ReNcell CX (cell line): ENCODE results near the gene TEX9.

DNA sequence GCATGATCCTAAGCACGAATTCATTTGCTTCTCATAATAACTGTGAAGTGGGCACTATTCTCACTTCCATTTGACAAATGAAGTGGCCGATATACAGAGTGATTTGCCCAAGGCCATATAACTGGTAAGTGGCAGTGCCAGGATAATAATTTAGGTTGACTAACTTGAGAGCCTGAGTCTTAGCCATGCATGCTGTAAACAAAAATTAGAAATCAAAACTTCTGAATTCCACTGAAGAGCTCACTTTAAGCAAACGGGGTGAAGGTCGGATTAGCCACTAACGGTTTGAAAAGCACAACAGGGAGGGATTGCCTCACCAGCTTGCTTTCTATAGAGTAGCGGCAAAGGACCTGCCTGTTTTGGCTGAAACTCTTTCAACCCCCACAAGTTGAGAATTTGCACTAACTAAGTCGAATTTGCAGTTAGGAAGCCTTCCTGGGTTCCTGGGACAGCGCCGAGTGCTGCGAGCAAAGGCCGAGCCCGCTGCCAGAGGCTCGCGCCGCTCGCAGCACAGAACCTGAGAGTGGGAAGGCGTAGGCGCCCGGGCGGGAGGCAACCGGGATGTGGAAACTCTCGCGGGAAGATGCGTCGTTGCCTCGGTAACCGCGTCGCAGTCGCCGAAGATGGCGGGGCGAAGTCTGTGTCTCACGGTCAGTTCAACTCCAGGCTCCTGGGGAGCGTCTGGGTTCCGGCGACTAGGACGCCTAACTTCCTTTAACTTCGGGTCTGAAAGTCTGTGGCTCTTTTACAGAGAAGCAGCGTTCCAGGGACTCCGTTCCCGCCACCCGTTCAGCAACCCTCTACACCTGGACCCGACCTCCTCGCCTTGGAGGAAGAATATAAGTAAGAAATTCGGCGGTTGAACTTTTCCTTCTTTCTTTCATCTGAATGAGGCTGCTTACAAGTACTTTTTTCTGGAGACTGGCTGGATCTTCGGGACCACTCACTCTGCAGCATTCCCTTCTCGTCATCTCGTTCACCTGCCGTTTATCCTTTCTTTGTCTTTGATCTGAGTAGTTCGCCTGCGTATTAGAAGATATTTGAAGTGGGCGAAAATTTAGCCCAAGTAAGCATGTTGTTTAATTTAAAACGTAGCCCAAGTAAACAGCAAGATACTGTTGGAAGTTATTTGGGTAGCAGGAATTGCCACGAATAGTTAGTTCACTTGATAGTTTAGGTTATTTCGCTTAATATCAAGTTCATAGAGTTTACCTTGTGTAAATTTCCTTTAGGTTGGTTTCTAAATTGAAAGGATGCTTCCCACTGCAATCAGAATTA is at the start of gene TEX9:
Gene TEX9, plus strand, starts transcription at position 599 of the 1,278 bp plus-strand sequence.
- PRO-cap = bidirectional peak, plus-strand start at position 626 of the sequence, minus-strand start at position 519 of the sequence; unidirectional peak, minus-strand start at position 835 of the sequence

DNA sequence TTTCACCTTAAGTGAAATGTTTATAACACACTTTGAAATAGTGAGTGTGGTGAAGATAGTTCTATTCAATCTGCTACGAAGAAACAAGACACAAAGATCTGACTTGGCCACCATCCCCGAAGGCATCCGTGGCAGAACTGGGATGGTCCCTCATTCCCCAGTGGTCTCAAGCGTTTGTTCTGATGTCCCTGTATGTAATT is 32.2 kb upstream of the TCF12 start:
- PRO-cap = no peak

DNA sequence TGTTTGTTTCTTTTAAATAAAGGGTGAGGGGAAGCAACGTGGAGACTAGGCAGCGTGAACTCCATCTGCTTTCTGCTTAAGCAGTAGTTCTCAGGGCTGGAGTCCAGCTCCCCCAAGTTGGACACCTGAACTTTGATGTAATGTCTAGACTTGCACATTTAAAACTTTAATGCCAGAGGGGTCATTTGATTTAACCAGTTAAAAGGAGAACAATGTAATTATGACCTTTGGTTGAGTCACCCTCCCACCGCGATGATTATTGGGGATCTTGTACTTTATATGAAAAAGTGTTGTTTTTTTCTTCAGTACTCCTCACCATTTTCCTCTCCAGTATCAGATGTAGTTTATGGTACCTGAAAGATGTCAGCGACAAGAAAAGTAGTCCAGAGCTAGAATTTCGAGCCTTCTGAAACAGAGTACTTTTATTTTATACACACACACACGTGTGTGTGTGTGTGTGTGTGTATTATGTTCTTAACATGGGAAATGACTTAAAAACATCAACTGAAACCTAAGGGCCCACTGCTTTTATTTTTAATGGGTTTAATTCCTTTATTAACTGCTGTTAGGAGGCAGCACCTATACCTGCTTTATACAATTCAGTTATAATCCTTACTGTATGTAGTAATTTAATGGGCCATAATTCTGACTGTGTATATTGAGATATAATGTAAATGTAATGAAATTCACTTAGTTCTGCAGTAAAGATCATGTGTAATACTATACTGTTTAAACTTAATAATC is 1.8 kb downstream of the TCF12 start:
- PRO-cap = no peak

DNA sequence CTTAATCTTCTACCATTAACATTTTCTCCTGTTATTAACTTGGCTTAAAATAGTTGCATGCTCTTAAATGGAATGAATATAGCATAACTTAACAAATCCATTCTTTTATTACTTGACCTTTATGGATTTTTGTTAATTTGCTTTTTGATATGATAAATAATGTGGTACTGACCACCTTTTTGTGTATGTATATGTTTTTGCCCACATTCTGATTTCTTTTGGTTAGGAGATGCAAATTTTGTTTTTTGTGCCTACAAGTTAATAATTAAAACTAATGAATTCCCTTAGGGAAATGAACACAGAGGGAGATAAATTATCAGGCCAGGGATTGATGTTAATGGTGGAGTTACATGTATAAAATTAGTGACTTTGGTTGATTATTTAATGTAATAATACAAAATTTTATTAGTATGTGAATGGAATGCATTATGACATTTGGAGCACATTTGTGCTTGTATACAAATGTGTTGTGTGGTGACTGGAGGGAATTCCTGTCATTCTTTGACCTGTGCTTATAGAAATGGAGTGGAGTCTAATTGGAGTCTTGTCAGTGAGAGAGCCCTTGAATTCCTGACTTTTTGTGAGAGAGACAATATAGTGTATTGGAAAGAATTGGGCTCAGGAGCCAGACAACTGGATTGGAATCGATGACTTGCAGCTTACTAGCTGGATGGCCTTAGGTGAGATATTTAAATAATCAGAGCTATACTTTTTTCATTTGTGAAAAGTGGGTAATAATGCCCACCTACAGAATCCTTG is 9.2 kb downstream of the TCF12 start:
- PRO-cap = no peak

GRCh38 chr15:56962839-56963677 is 44.6 kb downstream of the TCF12 start:
- PRO-cap = no peak

DNA sequence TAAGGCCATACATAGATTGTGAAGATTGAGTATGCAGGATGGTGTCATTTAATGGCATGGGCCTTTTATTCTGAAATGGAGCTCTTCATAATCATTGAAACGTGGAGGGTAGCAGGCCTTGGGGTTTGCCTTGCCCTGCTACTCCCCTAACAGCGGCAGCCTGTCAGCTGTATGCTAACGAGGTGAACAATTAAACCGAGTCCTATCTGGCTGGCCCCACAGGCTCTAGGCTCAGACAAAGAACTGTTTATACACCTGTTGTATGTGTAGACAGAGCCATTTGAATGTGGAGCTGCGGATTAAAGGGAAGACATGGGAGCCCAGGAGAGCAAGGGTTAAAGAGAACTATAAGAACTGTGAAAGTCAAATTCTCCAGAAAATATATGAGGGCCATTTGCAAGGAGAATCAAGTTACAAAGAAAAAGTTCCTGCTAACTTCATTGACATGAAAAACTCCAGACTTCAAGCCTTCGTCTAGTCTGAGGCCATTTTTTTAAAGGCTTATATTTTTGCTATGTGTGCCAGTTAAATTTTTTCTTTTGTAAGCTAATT is 116.7 kb upstream of the CGNL1 start:
- PRO-cap = no peak

- PRO-cap = no peak
These were observed 81.1 kb upstream of the MYZAP start for GRCh38 chr15:57510538-57511079.

GRCh38 chr15:57578330-57578783 is 13.3 kb upstream of the MYZAP start:
- PRO-cap = no peak

- PRO-cap = no peak
These were observed 41.8 kb downstream of the MYZAP start for GRCh38 chr15:57633402-57633952.

GRCh38 chr15:58279562-58280001 is 141.4 kb downstream of the AQP9 start:
- PRO-cap = no peak

- PRO-cap = no peak
These were observed 98.8 kb upstream of the LIPC start for GRCh38 chr15:58332973-58333428.

DNA sequence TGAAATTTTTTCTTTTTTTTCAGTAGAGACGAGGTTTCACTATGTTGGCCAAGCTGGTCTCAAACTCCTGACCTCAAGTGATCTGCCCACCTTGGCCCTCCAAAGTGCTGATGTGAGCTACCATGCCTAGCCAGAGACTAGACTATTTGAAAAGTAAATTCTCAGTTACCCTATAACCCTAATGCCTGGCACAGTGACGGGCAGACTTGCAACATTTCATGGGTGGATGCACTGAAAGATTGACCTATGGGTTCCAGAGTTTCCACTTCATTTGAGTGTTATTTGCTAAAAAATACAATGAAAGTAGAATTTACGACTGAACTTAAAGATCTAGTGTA is 45.7 kb upstream of the LIPC start:
- PRO-cap = no peak

GRCh38 chr15:58434229-58434677 is 2.5 kb downstream of the LIPC start:
- PRO-cap = no peak

GRCh38 chr15:58440799-58441469 is 9.1 kb downstream of the LIPC start:
- PRO-cap = no peak

- PRO-cap = no peak
These were observed 86.0 kb downstream of the LIPC start for GRCh38 chr15:58517449-58518552.

DNA sequence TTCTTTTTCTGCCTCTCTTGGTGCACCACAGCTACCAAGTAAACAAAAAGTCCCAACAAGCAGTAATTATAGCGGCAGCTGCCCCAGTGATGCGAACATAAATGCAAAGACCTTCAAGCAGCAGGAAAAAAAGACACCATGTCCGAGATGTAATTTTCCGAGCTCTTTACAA is 570 bp upstream of the ADAM10 start:
- PRO-cap = no peak

DNA sequence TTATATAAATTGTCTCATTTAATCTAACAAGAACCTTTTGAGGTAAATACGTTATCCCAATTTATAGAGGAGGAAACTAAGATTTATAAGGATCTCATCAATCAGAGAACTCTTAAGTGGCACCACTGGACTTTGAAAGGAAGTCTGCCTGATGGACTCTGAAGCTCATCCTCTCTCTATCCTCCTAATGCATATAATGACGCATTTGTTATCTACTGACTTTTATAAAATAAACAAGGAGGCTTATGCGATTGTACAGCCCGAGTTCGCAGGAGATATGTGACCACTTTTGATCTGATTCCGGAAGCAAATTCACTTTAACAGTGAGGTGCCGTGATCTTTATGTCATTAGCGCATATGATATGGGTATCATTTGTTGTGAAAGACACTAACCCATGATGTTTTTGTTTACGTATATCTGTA is 506 bp upstream of the RNF111 start:
- PRO-cap = no peak

DNA sequence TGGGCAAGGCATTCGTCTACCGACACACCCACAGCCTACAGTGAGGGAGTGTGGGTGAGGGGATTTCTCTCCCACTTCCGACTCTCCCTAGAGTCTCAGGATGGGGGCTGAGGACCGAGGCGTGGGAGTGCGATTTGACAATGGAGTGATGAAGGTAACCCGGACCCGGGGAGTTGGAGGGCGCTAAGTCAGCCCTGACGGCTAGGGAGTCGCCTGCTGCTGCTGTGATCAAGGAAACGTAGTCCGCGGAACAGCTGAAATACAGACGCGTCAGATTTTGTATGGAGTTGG is 734 bp downstream of the RNF111 start:
- PRO-cap = no peak

GRCh38 chr15:59170275-59170772 is 36.3 kb upstream of the LDHAL6B start:
- PRO-cap = no peak

- PRO-cap = no peak
These were observed 14.9 kb upstream of the LDHAL6B start for GRCh38 chr15:59191733-59192239.